ENCODE data around the genes KIZ, CST2 and GGTLC1.

- PRO-cap = bidirectional peak, plus-strand start at chr20:21126082, minus-strand start at chr20:21125891
- RAMPAGE, long total RNA = start-site peak on the plus strand at chr20:21125996-21126094, 721 and 344 reads in 2 replicates
These were observed at the start of gene KIZ for GRCh38 chr20:21125681-21126898. KIZ (plus strand) TSS chr20:21126082.

- PRO-cap = no peak
- RAMPAGE, long total RNA = no peak
These were observed 10.4 kb downstream of the KIZ start for GRCh38 chr20:21136162-21136760.

DNA sequence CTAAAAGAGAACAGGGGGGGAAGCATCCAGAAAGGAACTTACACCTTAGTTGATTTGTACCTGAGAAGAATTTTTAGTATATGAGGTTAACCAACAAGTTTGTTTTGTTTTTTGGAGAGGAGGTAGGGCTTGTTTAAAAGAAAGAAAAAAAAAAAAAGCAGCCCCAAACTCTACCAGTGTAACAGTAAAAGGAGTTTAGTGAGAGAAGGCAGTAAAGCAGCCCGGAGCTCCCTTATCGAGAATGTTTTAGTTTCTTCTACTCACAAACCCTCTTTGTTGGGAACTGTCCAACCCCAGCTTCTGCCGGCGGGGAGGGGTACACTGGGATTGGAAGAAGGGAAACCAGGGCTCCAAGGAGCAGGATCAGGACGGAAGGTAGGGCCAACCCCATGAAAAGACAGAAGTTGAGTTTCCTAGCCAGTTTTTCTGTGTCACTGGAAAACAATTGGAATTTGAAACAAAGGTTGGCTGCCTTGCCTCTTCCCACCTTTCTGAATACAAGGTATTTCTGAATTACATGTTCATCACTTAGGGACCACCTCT is 65.9 kb downstream of the KIZ start:
- PRO-cap = no peak
- RAMPAGE, long total RNA = no peak

GRCh38 chr20:22336291-22336675 is 248.1 kb downstream of the FOXA2 start:
- PRO-cap = unidirectional peak, plus-strand start at chr20:22336478
- RAMPAGE, long total RNA = no peak

DNA sequence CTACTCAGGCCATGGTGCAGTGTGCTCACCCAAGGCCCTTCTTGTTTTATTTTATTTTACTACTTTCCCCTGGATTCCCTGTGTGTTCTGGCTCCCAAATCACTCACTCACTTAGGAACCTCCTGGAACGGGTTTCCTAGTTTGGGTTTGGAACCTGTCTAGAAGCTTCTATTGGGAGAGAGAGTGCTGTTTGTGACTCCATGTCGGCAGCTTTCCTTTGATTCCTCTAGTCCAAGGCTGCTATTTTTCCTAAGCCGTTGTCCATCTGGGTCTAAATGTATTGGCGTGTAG is 70.8 kb downstream of the FOXA2 start:
- PRO-cap = no peak
- RAMPAGE, long total RNA = no peak

DNA sequence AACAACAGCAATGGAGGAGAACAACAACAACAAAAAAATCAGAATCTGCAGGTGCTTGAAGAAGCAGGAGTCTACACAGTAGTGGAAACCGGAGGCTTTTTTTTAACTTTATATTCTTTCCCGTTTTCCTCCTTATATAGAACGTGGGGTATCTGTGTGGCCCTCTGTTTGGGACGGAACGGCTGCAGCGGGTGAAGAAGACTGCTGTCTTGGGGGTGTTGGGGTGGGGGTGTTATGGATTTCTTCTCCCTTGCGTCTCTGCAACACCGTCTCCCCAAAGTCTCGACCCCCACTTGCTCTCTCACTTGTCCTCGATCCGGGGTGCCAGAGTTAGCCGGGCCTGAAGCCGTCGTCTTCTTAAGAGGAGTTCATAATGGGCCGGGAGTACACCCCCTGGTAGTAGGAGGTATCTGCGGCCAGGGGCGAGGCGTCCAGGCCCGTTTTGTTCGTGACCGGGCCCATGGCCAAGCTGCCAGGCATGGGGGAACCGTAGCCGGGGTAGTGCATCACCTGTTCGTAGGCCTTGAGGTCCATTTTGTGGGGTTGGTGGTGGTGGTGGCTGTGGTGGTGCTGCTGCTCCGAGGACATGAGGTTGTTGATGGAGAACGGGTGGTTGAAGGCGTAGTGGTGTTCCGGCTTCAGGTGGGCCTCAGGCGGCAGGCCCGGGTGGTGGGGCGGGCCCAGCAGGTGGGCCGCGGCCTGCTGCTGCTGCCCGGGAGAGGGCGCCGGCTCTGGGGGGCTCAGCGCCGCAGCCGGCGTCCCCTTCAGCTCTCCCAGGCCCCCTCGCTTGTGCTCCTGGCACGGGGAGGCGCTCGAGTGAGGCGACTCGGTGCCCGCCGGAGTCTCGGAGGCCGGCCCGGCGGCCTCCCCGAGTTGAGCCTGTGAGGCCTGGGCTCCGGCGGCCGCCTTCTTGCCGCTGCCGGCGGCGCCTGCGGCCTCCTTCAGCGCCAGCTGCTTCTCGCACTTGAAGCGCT is 2.6 kb downstream of the FOXA2 start:
- PRO-cap = no peak
- RAMPAGE, long total RNA = no peak

- PRO-cap = no peak
- RAMPAGE, long total RNA = no peak
These were observed 2.0 kb downstream of the FOXA2 start for GRCh38 chr20:22582467-22582755.

GRCh38 chr20:23082659-23083331 is 3.3 kb downstream of the CD93 start:
- PRO-cap = bidirectional peak, plus-strand start at chr20:23083120, minus-strand start at chr20:23082946
- RAMPAGE, long total RNA = no peak

DNA sequence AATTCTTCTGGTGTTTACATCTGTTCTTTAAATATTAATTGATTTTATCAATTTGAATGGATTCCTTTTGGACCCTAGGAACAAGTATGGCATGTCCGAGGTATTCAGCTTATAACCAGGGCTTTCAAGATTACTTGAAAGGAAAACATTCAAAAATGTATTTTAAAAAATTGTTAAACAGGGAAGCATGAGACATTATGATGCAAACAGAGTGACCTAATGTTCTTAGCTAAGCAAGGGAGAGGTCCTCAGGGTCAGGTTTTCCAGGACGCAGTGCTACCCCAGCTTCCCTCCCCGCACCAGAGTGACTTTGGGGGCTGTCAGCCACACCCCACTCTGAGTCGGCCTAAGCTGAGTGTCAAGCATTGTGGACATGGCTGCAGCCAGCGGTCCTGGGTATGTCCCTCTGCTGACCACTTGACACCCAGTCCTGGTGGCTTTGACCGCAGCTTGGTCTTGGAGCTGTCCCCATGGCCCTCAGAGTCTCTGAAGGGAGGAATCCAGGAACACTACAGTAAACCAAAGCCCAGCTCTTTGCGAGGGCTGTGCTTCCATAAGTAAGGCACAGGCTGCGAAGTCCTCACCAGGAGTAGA is 54.8 kb upstream of the CD93 start:
- PRO-cap = no peak
- RAMPAGE, long total RNA = no peak

GRCh38 chr20:23360878-23361378 is 1.1 kb upstream of the GZF1 start:
- PRO-cap = no peak
- RAMPAGE, long total RNA = no peak

GRCh38 chr20:23436640-23437140 is 2.8 kb upstream of the CSTL1 start:
- PRO-cap = no peak
- RAMPAGE, long total RNA = no peak

GRCh38 chr20:23524071-23524298 is 33.1 kb downstream of the CST8 start:
- PRO-cap = no peak
- RAMPAGE, long total RNA = no peak

GRCh38 chr20:23754911-23755583 is 4.3 kb upstream of the CST1 start:
- PRO-cap = no peak
- RAMPAGE, long total RNA = no peak

DNA sequence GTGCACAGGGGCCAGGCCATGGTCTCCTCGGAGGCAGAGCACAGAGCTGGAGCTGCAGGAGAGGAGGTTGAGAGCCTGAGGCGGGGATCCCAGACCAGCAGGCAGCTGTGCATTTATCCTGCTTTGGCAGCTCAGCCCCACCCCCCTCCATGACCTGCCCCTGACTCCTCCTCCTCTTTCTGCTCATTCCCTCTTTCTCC is at the start of gene CST2:
Gene CST2 (minus strand): TSS at position 89 of the 200 bp plus-strand sequence.
- PRO-cap = no peak
- RAMPAGE, long total RNA = no peak

DNA sequence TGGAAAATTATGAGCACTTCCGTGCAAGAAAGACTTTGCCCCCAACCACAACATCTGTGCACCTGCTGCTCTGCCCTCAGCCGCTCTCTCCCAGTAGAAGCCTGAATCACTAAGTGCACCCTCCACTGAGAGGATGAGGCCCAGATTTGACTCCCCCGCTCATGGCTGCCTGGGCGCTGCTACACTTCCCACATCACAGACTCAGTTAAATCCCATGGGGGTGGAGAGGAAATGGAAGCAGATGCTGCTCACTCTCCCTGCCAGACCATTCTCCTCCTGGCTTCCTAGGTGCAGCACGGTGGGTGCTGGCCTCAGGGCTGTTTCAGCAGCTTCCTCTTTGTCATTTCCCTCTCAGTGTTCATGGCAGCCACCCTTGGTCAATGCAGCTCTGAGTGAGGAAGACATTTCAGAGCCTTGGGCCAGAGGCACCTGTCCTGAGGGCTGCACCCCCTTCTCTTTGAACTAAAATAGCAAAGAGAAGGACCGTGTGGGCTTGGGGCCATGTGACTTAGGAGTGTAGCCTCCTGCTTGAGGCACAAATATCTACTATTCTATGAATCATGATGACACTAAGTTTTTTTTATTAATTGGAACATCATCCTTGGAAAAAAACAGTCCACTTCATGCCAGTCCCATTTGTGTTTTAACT is 4.7 kb downstream of the CST5 start:
- PRO-cap = no peak
- RAMPAGE, long total RNA = no peak

GRCh38 chr20:23988567-23988888 is at the start of gene GGTLC1:
GGTLC1 (minus strand) TSS chr20:23988779.
- PRO-cap = no peak
- RAMPAGE, long total RNA = no peak

DNA sequence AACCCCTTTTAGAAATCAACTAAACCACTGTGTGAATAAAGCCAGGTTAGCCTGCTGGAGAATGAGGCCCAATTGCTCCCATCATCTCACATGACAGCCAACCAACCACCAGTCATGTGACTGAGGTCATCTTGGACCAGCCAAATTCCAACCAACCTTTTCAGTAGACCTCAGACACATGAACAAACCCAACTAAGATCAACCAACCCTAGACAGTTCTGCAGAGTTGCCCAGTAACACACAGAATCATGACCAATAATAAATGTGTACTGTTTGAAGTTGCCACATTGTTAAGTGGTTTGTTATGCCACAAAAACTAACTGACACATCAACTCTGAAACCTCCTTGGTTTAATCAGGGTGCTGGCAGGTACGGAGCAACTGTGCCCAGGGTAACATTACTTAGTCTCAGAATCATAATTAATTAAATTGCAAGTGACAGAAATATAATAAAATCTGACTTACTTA is 44.7 kb upstream of the GGTLC1 start:
- PRO-cap = no peak
- RAMPAGE, long total RNA = no peak

- PRO-cap = no peak
- RAMPAGE, long total RNA = no peak
These were observed 107.2 kb upstream of the GGTLC1 start for GRCh38 chr20:24095697-24096187.

- PRO-cap = no peak
- RAMPAGE, long total RNA = no peak
These were observed 79.7 kb upstream of the SYNDIG1 start for GRCh38 chr20:24389663-24390284.

- PRO-cap = no peak
- RAMPAGE, long total RNA = no peak
These were observed 1.6 kb downstream of the SYNDIG1 start for GRCh38 chr20:24470694-24471675.

Data from urinary bladder (tissue), 3 donors.